Parietal lobe (tissue), 2 donors: ENCODE results near the genes OTUD6A, ZMYM3, NONO, TAF1 and CXCR3.

DNA sequence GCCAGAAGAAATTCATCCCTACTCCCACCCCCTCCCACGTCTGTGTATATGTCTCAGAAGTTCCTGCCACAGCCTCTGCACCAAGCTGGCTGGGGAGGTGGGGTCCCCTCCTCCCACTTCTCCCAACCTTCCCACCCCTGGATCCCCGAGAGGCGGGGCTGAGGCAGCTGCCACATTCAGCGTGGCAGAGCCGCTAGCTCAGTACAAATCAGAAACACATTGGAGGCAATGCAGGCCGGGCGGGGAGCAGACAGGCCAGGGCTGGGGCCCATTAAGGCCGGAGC lies 22.5 kb downstream of the PJA1 start:
- RAMPAGE, long total RNA = no peak

GRCh38 chrX:70062257-70062712 lies at the start of gene OTUD6A:
Gene OTUD6A, plus strand, starts transcription at chrX:70062457.
- RAMPAGE, long total RNA = no peak

DNA sequence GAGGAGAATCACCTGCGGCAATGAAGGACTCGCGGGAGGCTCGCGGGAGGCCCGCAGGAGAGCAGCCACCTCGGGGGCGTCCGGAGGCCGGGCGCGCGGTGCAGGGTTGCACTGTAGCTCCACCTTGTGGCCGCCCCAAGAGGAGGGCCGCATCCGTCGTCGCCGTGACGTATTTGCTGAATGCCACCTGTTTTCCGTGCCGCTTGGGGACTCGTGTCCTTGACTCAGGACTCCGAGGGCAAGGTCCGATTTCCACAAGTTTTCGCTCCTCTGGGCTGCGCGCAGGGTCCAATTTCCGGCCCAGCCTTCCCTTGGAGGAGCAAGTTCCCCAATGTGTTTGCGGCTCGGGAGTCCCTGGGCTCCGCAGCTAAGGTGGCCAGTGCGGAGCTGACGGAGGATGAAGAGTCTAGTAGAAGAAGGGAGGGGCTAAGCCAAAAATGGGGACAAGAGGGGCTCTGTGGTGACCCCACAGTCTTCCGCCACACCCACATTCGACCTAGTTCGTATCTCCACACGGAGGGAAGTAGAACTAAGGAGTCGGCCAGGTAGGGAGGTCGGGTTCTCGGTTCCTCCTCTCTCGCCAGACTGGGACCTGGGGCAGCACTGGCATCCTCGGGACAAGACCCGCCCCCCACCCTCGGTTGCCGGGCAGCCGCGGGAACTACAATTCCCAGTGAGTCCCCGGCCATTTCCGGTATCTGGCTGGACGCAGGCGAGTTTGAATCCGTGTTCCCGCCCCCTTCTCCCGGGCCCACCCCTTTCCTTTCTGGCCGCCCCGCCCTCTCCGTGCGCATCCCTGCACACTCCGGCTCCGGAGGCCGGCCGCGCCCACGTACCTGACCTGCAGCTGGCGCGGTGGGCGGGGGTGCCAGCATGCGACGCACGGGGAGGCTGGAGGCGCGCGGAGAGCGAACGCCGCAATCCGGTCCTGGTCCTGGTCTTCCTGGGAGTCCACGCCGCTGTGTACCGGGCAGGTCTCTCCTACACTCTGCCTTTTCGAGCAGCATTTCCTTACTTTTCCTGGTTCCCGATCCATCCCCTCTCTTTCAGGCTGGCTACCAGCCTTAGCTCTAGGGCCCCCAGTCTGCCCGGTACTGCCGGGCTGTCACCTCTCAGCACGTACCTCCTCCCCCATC lies 10.4 kb upstream of the DLG3 start:
- RAMPAGE, long total RNA = no peak

- RAMPAGE, long total RNA = no peak
Measured at GRCh38 chrX:70490615-70491001, 46.0 kb downstream of the DLG3 start.

DNA sequence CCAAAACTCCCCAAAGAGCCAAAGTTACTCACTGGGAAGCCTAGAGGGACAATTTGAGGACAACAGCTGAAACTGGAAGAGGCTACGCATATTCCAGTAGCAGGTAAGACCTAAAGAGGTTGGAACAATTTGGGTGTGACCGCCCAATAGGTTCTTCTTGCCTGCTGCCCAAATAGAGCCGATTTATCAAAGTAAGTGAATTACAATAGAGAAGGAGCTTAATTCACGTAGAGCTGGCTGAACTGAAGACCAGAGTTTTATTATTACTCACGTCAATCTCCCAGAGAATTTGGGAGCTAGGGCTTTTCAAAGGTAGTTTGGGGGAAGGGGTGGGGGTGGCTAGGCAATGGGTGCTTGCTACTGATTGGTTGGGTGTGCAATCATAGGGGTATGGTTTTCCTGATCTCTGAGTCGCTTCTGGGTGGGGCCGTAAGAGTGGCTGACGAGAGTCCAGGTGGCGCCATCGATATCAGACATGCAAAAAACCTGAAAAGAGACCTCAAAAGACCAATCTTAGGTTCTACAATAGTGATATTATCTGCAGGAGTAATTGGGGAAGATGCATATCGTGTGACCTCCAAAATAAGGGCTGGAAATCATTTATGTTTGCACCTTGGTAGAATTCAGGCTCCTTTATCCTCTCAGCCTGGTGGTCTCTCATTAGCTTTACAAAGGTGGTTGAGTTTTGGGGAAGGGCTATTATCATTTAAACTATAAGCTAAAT lies 39.0 kb upstream of the SLC7A3 start:
- RAMPAGE, long total RNA = no peak

GRCh38 chrX:71253606-71254448 lies at the start of gene ZMYM3:
Gene ZMYM3, minus strand, starts transcription at chrX:71254140.
- RAMPAGE, long total RNA = start-site peak on the minus strand at chrX:71254110-71254183, 81 and 13 reads in 2 replicates

- RAMPAGE, long total RNA = start-site peak on the plus strand at chrX:71283624-71283688, 1,004 and 287 reads in 2 replicates
Measured at GRCh38 chrX:71283109-71283779, at the start of gene NONO. Gene NONO, plus strand, starts transcription at chrX:71283635.

DNA sequence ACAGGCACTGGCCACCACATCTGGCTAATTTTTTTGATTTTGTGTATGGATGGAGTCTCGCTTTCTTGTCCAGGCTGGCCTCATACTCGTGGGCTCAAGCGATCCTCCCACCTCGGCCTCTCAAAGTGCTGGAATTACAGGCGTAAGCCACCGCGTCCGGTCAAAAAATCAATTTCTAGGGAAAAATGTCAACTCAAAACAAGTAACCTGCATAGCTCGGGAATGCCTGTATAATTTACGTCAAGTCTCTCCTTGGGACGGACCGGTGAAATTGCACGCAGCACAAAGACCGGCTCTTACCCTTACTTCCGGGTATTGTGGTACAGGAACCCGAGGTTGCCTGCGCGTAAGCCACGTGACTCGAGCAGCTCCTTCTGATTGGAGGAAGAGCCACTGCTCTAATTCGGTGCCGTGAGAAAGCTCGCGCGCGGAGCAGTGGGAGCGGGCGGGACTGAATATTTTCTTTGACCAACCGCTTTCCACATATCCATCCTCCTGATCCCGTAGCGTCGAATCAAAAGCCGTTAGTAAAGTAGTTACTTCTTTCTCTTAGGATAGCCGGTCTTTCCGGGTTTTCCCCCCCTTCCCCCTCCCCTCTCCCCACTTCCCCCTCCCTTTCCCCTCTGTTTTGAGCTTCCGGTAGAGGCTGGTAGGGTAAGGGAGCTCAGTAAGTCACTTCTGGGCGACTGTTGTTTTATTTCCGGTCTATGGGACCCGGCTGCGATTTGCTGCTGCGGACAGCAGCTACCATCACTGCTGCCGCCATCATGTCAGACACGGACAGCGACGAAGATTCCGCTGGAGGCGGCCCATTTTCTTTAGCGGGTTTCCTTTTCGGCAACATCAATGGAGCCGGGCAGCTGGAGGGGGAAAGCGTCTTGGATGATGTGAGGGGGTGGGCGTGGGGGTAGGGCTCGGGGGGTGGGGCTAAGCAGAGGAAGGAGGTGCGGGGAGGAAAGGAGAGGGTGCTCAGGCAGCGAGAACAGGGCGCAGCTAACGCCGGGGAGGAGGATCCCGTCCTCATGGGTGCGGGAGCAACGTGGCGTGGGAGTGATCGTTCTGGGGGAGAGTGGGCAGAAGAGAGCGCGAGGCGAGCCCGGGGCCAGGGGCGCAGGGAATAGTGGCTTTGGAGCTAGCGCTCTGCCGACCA lies at the start of gene TAF1:
Gene TAF1 (plus strand): TSS at position 750 of the 1,150 bp plus-strand sequence.
- RAMPAGE, long total RNA = no peak

- RAMPAGE, long total RNA = no peak
Measured at GRCh38 chrX:71389405-71389683, 23.2 kb downstream of the TAF1 start.

GRCh38 chrX:71421040-71421604 lies 55.0 kb downstream of the TAF1 start:
- RAMPAGE, long total RNA = no peak

DNA sequence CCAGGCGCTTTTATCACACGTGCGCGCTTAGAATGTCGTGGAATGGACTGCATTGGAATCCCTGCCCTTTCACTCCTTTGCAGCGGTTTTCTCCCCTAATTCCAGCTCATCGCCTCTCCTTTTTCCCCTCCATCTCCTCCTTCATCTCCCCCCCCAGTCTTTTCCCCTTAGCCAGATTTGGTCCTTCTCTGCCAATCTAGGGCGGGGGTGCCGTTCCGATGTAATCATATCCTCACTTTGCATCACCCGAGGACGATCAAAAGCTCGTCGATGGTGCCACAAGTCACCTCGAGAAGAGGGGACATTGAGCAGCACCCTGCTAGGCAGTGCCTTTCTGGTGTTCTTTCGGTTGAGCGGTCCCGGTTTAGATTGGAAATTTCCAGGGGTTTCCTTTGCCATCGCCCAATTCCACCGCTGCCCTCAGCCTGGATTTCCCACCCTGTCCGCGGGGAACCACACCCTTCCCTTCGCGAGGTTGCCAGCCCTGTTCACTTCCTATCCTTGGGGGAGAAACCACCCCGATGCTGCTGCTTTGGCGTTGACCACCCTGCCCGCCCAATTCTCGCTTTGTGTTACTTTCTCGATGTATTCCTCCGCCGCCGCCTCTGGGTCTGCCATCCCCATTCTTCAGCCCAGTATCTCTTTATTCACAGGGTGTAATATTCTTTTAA lies 836 bp downstream of the OGT start:
- RAMPAGE, long total RNA = no peak

GRCh38 chrX:71540965-71541802 lies 8.3 kb downstream of the OGT start:
- RAMPAGE, long total RNA = no peak

- RAMPAGE, long total RNA = no peak
Measured at GRCh38 chrX:71567325-71567792, 10.9 kb upstream of the GCNA start.

DNA sequence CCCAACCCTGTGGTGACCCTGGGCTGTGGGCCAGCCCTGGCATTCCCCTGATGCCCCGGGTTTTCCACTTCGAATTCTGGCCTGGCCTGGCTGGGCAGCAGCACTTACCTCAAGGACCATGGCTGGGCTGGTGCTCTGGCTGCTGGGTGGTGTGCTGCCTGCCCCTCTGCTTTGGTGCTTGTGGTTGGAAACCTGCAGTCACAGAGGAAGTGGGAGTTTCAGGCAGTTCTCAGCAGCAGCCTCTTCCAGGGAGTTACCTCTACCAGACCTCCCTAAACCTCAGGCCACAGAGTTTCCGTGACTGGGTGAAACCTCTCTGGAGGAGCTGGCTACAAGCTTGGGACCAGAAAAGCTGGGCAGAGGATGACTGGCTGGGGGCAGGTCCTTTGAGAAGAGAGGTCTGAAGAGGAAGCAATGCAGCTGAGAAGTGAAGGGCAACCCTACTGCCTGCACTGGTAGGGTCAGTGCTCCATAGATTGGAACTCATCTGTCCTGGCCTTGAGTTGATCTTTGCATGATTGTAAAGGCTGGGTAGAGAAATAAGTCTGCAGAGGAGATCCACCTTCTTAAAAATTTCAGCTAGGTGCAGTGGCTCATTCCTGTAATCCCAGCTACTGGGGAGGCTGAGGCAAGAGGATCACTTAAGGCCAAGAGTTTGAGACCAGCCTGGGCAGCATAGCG lies at the start of gene CXCR3:
Gene CXCR3 (minus strand): TSS at position 182 of the 681 bp plus-strand sequence.
- RAMPAGE, long total RNA = no peak

GRCh38 chrX:72125813-72126778 lies 55.5 kb upstream of the PIN4 start:
- RAMPAGE, long total RNA = no peak

- RAMPAGE, long total RNA = no peak
Measured at GRCh38 chrX:72131091-72131435, 50.5 kb upstream of the PIN4 start.

DNA sequence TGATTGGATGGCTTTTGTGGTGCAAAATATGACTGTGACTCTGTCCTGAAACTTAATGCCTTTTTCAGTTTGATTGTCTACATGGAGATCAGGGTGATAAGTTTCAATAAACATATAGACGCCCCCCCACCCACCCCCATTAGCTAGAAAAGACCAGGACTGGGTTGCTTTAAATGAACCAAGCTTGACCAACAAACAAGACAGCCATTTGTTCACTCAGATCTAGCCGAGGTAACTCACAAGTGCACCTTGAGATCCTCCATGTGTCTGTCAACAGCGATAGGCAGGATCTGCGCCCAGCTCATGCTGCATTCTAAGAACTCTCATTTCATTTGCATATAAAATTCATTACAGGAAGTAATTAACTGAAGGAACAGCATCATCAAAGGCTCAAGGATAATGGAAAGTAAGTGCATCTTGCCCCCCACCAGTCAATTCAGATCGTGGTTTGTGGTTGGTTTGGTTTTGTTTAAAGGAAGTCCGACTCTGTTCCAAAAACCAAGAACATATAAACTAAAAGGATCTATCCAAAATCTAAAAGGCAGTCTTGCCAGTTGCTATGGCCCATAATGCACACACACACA lies 37.3 kb upstream of the PIN4 start:
- RAMPAGE, long total RNA = no peak

DNA sequence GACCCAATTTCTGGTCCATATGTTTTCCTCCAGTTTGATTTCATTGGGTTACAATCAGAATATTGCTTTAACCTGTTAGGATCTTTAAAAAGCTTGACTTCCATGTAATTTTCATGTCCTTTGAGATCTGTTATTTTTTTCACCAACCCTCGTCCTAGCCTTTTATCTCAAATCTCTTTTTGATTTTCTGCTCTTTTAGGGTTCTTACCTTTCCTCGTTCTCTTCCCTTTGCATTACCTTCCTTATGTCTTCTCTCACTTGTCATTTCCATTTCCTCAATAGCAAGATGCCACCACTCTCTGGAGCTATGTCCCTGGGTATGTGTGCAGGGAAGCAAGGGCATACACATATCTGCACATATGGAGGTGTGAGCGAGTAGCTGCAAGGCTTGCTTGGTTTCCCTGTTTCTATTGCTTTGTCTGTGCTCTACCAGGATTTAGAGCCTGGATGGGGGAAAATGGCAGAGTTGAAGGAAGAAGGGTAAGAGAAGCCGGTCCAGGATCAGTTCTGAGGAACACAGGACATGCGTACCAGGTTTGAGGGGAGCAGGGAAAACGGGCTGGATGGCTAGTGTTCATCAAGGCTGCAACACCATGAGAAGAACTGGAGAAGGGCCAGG lies 43.9 kb upstream of the CITED1 start:
- RAMPAGE, long total RNA = no peak

- RAMPAGE, long total RNA = no peak
Measured at GRCh38 chrX:72409875-72410494, 104.3 kb upstream of the CITED1 start.

- RAMPAGE, long total RNA = no peak
Measured at GRCh38 chrX:72472643-72473642, 99.7 kb downstream of the HDAC8 start.